Epidermal melanocyte (primary cell): ENCODE results near the gene RAPGEF3.

- RRBS, result no CpG with 5 or more reads among the region's 2 CpGs
These were observed 208.5 kb downstream of the SLC38A4 start for GRCh38 chr12:46617355-46617574.

DNA sequence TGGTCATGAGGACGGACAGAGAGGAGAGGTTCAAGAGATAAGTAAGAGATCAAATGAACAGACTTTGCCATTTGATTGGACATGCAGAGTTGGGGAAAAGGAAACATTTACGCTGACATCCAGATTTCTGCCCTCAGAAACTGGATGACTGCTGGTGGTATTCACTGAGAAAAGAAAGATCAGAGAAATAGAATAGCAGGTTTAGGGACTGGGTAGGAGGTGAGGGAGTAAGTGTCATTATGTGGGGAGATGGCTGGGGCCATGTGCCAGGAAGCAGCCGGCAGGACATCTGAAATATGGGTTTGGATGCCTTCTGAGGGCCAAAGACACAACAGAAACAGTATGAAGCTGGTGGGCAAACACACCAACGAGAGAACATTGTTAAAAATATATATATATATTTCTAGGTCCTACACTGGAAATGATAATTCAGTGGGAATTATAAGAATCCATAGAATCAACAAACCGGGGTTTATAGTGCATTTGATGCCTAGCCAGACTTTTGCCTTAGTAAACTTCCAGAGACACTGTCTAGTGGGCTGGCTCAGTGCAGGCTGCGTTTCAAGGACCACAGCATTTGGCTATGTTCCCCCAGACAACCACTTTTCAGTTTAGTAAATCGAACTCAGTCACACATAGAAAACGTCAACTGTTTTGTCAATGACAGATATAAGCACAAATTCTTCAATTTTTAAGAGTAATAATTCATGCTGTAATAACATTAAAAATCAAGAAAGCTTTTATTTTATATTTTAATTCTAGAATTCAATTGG is 42.1 kb downstream of the SLC38A4 start:
- RRBS, result no CpG with 5 or more reads among the region's 8 CpGs

DNA sequence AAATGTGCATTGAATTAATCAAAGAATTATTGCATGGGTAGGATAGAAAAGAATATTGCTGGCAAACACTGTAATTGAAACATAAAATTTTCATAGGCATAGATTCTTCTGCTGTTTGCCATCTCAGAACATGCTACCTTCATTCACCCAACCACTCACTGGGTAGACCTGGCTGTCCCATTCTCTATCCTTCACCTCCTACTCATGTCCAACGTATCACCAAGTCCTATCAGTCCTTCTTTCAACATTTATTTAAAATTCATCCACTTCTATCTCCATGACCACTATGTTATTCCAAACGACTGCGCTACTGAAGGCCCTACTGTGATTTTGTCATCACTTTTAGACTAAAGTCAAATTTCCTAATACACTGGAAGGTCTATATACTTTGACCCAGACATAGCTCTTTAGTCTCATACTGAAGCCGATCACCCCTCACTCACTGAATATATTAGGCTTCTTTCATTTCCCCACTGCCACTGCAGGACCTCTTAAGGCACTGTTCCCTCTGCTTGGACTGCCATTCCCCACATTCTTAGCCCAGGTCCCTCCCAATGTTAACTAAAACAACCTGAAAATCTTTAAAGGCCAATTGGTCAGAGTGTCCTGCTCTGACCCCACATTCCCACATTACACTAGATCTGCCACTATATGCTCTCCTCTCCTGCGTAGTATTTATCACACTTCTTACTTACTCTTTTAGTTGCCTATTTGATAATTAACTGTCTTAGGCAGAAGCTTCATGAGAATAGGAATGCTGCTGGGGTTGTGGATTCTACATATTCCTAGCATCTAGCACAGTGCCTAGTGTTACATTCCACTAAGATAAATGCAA is 25.6 kb downstream of the SLC38A4 start:
- RRBS, result no CpG with 5 or more reads among the region's 5 CpGs

DNA sequence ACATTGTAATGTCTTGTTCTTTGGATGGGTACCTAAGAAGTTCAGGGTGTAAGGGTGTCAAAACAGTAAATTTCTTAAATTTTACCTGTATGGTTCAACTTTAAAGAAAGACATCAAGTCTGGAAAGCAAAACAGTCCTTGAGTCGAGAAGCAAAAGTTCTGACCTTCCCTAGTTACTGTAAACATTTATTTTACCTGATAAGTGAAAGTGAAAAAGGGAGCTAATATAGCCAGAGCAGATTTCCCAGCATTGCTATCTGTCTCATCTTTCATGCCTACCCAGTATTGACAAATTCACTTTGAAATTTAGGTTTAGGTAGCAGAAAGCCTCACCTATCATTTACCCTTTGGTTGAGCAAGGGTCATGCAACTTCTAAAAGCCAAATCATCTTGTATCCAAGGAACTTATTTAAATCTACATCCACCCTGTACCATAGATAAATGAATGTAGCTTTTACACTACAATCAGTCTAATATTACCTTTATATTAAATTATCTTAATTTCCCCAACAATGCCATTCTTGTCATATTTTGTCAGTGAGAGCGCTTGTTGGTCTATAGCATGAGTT is 24.4 kb downstream of the SLC38A4 start:
- RRBS, result no CpG with 5 or more reads among the region's 2 CpGs

DNA sequence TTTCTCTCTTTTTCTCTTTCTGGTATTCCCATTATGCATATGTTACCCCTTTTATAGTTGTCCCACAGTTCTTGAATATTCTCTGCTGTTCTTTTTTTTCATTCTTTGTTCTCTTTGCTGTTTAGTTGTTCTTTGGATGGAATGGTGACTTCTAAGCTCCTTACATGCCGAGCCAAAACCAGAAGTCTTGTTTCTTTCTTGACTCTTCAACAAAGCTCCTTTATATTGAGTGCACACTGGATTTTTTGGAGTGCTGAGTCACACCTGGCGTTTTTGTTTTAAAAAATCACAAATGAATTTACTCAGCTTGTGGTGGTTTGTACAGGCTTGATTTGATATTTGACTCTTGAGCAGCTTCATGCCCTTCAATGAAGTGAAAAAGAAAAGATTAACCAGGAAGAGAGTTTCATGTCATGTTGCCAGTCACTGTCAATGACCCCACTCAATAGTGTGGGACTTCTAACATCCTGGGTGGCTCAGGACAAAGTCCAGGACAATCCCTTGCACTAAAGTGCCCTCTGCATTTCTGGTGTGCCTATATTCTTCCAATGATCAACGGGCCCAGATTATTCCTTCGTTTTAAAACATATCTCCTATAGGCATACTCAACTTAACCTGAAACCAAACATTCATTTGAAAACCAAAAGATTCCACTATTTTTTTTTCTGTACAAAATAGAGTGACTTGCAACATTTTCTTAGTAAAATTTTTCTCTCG is 112.4 kb upstream of the SLC38A4 start:
- RRBS, result no CpG with 5 or more reads among the region's 5 CpGs

GRCh38 chr12:47038090-47038801 is 41.2 kb upstream of the PCED1B start:
- RRBS, result no CpG with 5 or more reads among the region's 2 CpGs

GRCh38 chr12:47085677-47086491 is 6.1 kb upstream of the AMIGO2 start:
- RRBS, result no CpG with 5 or more reads among the region's 6 CpGs

DNA sequence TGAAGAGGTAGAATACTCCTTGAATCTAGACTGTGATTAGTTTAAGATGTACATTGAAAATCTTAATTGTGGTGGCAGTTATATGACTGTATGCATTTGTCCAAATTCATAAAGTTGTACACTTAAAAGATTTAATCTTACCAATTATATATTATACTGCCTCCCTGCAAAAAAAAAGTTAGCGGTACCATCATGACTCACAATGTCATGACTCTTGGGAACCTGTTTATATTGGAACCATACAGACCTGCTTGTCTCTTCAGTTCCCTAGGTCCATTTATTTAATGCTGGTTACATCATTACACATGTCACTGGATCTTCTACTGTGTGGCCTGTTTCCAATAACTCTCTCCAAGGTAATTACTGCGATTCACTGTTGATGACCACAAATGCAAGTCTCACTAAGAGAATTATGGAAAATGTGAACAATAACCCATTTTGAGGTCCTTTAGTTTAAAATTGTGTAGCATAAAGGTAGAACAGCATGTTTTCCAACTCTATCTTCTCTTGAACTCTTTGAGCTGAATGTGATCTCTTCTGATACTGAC is 264.2 kb upstream of the AMIGO2 start:
- RRBS, result no CpG with 5 or more reads among the region's 2 CpGs

- RRBS, result no CpG with 5 or more reads among the region's 7 CpGs
These were observed 273.8 kb upstream of the AMIGO2 start for GRCh38 chr12:47353513-47354034.

DNA sequence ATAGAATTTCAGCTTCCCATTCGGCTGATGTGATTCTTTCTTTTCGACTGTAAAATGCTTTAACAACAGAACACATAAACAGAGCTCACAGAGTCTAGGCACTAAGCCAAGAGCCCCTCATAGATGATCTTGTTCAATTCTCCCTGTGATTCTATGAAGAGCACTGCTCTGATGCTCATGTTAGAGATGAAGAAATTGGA is 232.7 kb downstream of the RPAP3 start:
- RRBS, result no CpG with 5 or more reads among the region's 2 CpGs

- RRBS, result no CpG with 5 or more reads among the region's 14 CpGs
These were observed 54.4 kb downstream of the RPAP3 start for GRCh38 chr12:47651233-47652088.

- RRBS, result no CpG with 5 or more reads among the region's 10 CpGs
These were observed 9.4 kb upstream of the ENDOU start for GRCh38 chr12:47734569-47735235.

GRCh38 chr12:47758506-47759418 is at the start of gene RAPGEF3:
Gene RAPGEF3, minus strand, starts transcription at chr12:47758880.
- RRBS, result 8% methylated on average over 26 of the region's 57 CpGs

DNA sequence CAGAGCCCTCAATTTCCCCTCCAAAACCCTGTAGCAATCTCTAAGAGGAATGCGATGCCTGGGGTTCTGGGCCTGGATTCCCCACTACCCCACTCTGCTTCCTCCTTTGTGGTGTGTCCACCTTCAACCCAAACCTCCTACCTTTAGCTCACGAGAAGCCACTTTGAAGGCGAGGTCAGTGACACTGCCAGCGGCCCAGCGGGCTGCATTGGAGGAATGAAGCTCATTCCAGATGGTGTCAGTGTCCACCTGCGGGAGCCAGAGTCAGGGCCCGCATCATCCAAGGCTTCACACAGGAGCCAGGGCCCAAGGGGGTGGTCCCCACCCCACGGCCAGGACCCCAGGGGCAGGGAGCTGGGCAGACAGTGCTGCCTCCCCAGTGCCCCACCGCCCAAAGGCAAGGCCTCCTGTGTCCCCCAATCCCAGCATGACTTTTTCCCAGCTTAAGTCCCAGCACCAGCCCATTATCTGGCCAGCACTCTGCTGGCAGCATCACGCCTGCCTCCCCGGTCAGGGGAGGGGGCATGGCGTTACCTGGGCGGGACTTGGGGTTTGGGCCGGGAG is 16.7 kb downstream of the SLC48A1 start:
- RRBS, result 86% methylated on average over 4 of the region's 14 CpGs

DNA sequence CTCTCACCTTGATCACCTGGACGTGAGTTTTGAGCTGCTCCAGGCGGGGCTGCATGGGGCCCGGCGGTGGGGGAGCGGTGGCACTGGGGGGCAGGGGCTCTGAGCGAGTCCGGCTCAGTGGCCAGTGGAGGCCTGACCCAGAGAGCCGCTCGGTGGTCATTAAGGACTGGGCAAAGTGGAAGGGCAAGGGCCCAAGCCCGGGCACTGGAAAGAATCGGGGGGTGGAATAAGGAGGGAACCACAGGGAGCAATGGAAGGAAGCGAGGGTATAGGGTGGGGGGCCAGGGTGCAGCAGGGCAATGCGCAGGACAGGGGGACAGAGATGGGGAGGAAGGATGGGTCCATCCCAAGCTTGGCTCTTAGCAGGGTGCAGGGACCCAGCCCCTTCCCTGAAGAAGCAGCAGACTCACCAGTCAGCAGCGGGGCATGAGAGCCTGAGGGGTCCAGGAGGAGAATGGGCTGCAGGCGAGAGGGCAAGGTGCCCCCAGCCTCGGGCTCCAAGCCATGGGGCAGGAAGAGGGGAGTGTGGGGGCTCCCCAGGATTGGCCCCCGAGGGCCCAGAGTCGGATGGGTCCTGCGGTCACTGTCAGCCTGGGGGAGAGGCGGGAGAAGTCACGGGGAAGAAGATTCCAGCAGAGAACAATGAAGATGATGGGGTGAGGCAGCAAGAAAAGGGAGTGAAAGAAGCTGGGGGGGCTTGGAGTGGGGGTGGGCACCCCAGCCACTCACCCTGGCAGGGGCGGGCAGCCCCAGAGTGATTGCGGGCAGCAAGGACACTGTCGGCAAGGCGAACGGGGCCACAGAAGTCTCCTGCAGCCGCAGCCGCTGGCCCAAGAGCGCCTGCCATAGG is 22.4 kb downstream of the SLC48A1 start:
- RRBS, result 98% methylated on average over 6 of the region's 29 CpGs

- RRBS, result no CpG with 5 or more reads among the region's 9 CpGs
These were observed 10.7 kb downstream of the HDAC7 start for GRCh38 chr12:47808904-47809584.

DNA sequence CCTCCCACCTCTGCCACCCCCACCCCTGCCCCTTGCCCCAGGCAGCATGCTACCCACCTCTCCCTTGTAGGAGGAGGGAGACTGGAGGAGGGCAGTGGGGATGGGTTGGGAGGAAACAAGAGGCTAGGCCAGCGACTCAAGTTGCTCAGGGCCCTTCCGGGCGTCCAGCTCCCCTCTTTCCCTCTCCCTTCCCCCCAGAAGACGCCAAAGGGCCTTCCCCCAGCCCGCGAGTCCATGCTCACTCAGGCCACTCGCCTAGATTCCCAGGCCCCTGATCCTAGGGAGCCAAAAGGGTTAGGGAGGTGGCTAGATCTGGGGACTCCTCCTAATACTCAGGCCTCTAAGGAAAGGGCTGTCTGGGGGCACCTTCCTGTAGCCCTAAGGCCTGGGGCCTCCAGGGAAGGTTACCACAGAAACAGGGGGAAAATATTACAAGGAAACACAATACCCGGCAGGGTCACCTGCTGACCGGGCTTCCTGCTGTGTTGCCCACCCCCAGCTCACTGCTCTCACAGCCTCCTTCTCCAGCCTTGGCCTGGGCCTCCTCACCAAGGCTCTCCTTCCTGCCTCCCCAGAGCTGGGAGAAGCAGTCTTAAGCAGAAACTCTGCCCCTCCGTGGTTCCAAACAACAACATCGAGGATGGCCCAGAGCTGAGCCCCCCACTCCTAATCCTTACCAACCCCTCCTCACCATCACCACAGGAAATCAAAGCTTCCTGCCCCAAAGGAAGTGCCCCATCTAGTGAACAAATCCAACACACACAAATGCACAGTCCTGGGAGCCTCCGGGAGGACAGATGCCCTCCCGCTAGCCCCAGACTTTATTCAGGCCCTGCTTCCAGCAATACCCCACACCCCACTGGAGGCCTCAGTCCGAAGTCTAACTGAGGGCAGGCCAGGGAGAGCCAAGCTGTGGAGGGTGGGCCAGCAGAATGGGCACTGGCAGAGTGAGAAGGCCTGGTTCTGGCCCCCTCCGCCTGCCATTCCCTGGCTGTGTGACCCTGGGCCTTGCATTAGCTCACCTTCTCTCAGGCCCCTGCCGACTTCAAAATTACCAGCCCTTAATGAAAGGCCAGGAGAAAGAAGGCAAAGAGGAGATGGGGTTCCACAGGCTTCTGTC is 2.7 kb downstream of the HDAC7 start:
- RRBS, result no CpG with 5 or more reads among the region's 16 CpGs

DNA sequence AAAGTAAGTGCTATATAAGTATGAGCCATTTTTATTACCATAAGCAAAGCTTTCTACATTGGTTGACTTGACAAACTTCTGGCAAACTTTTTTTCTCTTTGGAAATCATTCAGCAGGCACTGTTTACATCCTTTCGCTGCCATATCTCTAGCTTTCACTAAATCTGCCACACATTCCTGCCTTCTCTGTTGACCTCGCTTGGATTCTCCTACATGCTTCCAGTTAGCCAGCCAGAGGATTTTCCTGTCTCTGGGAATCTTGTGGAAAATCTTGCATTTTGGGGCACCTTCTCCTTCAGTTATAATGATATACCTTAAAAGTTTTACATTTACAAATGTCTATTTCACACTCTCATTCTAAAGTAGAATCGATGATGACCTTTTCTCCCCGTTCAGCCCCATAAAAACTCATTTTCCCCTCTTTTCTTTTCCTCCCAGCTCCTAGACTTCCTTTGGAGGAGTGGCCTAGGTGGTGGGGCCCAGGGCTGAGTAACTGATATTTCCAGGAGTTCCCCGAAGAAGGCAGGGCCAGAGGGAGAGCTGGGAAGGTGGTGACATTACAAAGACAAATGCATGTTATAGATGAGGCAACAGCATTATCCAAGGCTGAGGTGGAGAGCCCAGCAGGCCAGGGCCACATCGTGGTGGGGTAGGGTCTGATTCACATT is 22.0 kb upstream of the HDAC7 start:
- RRBS, result no CpG with 5 or more reads among the region's 6 CpGs

DNA sequence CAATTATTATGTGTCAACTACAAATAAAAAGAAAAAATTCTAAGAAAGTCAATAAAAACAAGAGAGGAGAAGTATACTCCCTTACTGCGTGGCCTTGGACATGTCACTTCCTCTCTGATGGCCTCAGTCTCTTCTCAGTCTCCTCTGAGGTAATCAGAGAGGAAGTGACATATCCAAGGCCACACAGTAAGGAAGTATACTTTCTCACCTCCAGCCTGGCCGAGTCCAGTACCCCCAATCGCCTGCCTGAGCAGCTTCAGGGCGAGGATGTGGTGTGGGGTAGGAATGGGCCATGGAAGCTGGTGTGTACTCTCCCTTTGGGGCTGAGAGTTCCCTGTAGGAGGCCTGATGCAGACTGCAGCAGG is 15.8 kb downstream of the VDR start:
- RRBS, result no CpG with 5 or more reads among the region's 4 CpGs